ENCODE measurements around the gene CPHXL2.

GRCh38 chr16:75380841-75381559 lies 52.3 kb downstream of the CFDP1 start:
- RRBS = no CpG with 5 or more reads among the region's 3 CpGs

GRCh38 chr16:75621163-75621567 lies 1.9 kb downstream of the ADAT1 start:
- RRBS = no CpG with 5 or more reads among the region's 2 CpGs

DNA sequence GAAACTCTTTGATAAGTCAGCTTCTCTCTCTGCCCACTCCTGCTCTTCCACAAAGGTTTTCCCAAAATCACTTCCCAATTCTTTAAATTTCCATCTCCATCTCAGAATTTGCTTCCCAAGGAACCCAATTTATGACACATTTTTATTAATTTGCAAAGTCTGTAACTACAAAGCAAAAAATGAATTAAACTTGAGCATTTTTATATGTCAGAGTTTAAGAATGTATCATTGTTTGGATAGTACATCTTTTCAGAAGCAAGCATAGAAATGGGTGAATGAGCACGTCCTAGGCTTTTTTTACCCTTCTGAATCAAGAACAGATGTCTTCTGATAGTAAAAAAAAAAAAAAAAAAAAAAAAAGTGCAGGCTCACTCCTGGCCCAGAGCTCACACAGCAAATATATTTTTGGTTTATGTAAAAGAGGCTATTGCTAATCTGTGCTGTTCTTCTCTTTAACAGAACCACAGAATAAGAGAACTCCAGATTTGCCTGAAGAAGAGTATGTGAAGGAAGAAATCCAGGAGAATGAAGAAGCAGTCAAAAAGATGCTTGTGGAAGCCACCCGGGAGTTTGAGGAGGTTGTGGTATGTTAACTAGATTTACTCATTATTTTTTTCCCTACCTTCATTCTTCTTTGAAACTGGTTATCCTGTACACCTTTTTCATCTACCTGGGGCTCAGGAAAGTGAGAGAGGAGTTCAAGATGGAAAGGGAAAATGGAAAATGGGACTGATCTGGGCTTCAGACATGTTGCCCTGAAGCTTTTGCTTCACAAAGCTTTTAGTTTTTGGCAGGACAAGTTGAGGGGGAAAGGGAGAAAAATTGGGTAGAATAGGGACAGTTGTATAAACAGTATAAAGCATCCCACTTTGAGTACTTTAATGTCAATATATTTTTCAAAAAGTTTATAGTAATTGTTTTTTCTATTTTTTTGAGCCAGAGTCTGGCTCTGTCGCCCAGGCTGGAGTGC lies 6.5 kb downstream of the TERF2IP start:
- RRBS = no CpG with 5 or more reads among the region's 3 CpGs

GRCh38 chr16:75657639-75658623 lies 10.4 kb downstream of the TERF2IP start:
- RRBS = no CpG with 5 or more reads among the region's 5 CpGs

- RRBS = no CpG with 5 or more reads among the region's 5 CpGs
Measured at GRCh38 chr16:75676916-75677397, at the start of gene CPHXL2. Gene CPHXL2 (minus strand): TSS chr16:75677009.

DNA sequence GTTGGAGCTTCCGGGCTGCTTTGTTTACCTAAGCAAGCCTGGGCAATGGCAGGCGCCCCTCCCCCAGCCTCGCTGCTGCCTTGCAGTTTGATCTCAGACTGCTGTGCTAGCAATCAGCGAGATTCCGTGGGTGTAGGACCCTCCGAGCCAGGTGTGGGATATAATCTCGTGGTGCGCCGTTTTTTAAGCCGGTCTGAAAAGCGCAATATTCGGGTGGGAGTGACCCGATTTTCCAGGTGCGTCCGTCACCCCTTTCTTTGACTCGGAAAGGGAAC lies 101.1 kb upstream of the CPHXL start:
- RRBS = no CpG with 5 or more reads among the region's 16 CpGs

GRCh38 chr16:78463553-78464408 lies 364.3 kb downstream of the WWOX start:
- RRBS = no CpG with 5 or more reads among the region's 4 CpGs

DNA sequence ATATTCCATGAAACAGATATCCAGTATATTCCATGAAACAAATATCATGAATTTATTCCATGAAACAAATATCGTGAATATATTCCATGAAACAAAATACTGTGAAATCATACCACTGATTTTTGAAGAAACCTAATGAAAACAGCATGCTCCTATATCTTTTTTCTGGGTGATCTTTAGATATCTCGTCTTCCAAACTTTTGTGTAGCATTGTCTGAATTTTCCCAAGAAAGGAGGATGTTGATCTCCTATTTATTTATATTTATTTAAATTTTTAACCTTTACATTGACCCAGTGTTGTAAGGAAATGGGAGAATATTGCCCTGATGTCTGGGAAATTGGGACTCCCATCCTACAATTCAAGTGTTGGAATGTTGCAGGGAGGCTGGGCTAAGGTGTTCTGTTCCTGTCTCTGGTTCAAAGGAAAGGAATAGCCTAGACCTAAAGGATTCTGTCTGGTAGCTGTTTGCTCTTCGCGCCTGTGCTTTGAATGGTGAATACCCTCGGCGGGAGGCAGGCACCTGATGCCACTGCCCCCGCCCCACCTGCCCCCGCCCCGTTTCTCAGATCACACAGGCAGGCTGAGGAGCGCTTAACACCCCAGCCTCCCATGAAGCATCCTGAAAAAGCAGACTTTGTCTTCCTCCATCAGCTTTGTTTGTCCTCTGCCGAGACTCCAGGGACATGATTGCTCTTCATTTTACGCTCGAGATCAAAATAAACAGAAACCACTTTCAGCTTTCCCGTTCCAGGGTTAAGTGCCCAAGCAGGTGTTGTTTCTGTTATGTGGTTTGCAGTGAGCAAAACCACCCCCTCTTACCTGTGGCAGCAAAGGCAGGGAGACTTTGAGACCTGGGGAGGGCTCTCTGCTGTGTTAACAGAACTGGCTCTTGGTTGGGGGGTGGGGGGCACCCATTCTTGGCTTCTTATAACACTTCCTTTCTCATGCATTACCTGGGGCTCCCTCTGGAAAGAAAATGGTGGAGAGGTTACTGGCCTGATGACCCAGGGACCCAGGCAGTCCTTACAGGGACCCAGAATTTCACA lies 452.0 kb downstream of the WWOX start:
- RRBS = no CpG with 5 or more reads among the region's 14 CpGs

DNA sequence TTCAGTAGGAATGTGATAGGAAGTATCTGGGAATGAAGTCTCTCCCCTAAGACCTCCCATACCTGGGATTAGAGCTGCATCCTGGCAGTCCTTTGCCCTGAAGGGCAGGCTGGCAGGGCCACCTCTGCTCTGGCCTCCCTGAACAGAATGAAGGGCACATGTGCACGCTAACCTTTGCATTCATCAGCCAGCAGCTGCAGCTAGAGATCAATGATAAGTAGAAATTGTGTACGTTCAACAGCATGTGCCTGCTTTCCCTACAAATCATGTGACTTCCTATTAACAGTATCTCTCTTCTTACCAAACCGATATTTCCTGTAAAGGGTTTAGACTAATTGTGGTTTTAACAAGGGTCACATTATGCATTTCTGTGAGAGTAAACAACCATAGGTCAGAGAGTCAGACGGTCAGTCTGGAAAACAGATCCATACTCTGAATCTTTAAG lies 219.6 kb downstream of the MAF start:
- RRBS = no CpG with 5 or more reads among the region's 4 CpGs

GRCh38 chr16:79971848-79972567 lies 371.5 kb upstream of the MAF start:
- RRBS = no CpG with 5 or more reads among the region's 4 CpGs

- RRBS = no CpG with 5 or more reads among the region's 2 CpGs
Measured at GRCh38 chr16:80046392-80046750, 445.8 kb upstream of the MAF start.

DNA sequence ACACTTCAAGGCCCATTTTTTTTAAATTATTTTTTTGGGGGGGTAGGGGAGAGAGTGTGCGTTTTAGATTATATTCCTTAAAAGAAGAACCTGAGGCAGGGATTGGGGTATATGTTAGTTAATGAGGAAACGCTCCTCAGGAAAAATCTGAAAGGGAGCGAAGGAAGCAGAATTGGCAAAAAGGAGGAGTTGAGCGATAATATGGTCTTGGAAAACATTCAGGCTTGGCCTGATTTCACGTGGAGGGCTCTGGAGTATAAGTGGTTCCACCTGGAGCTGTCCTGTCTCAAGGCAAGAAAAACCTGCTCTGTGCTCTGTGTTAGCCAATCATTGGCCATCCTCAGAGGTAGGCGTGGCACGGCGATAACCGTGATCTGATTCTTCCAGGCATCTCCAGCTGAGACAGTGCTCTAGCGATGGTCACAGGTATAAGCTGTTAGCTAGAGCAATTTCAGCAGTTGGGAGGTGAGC lies 450.4 kb upstream of the MAF start:
- RRBS = no CpG with 5 or more reads among the region's 10 CpGs

DNA sequence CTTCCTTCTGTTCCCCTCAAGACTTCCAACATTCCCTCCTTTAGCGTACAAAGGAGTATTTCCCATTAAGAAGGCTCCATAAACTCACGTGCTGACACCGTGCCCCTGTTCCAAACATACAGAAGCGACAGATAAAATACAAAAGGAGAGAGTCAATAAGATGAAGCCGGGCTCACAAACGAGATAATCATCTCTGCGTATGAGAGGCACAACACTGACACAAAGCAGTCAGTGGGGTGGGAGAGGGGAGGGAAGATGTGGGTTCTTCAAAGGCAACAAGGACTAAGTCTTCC lies 115.7 kb downstream of the DYNLRB2 start:
- RRBS = no CpG with 5 or more reads among the region's 7 CpGs

- RRBS = no CpG with 5 or more reads among the region's 10 CpGs
Measured at GRCh38 chr16:81053847-81054182, 18.2 kb downstream of the ATMIN start.

GRCh38 chr16:81237242-81237671 lies 1.2 kb upstream of the BCO1 start:
- RRBS = no CpG with 5 or more reads among the region's 9 CpGs

DNA sequence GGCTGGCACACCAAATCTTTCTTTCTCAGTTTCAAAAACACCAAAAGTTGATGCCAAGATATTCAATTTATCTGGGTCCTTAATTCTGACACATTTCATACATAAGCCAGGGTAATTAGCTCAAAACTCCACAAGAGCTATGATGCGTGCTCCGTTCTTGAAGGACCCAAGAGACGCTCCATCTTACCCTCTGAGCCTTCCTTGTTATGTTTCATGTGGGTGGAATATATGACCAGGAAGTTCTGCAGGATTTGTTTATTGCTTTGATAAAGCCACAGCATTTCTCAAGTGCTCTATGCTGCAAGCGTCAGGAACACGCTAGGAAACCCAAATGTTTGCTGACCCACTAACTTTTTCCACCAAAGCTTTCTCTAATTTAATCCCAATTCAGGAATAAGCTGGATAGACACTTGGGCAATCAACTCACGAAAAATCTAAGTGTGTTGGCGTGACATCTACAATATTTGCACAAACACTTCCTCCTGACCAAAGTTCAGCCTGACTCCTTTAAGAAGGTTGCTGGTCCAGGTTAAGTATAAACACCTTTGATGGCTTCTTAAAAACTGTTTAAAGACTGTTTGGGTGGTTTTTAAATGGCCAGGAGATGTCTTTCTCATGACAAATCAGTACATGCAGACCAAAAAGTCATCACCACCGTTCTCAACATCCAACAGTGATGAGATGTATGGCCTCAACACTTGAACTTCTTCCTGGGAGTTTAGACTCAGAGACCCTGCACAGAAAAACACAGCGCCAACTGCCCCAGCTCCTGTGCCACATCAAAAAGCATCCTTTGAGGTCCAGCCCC lies 20.4 kb upstream of the GAN start:
- RRBS = no CpG with 5 or more reads among the region's 9 CpGs

DNA sequence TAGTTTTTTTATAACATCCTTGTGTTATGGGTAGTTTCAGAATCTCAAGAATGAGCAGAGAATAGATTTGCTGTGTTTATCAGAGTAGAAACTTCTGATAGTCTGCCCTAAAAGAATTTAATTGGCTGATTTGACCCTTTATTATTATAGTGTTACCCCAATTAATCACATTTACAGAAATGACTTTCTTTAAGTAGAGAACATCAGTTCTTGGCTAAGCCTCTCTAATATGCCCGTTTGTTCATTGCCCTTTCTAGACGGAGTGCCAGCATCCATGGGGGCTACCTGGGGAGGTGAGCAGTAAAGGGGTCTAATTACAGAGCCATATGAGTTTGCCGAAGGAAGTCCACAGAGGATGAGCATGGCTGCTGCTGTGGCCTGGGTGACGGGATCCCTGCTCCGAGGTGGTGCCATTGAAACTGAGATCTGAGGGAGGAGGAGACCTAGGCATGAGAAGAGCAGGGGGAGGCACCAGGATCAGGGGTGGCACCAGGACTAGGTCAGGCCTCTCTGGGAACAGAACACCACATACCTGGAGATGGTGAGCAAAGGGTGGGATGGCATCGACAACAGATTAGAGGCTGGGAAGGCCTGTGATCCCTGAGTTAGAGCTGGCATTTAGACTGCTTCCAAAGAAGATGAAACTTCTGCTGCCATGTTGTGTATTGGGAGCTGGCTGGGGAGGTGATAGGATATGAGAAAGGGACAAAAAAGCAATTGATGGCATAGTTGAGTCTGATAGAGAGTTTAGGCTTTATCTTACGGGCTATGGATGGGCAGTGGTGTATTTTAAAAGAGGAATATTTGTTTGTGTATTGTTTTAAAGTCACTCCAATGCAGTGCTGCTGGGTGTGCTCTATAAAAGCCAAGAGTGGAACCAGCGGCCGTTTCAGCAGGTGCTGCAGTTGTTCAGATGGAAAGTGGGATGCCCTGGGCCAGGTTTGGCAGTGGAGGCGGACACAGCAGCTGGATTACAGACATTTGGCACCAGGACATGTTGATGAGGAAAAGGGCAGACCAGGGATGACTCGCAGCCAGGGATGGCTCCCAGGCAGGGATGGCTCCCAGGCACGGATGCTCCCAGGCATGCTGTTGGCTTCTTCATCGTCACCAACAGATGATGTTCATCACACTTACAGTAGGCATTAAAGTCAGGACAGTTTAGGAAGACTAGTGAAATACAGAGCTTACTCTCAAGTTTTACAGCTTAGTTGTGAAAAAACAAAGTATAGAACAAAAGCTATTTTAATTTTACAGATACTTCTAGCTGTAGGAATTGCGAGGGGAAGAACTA lies 9.7 kb downstream of the GAN start:
- RRBS = no CpG with 5 or more reads among the region's 14 CpGs

- RRBS = no CpG with 5 or more reads among the region's 7 CpGs
Measured at GRCh38 chr16:81451246-81451501, 6.6 kb downstream of the CMIP start.

DNA sequence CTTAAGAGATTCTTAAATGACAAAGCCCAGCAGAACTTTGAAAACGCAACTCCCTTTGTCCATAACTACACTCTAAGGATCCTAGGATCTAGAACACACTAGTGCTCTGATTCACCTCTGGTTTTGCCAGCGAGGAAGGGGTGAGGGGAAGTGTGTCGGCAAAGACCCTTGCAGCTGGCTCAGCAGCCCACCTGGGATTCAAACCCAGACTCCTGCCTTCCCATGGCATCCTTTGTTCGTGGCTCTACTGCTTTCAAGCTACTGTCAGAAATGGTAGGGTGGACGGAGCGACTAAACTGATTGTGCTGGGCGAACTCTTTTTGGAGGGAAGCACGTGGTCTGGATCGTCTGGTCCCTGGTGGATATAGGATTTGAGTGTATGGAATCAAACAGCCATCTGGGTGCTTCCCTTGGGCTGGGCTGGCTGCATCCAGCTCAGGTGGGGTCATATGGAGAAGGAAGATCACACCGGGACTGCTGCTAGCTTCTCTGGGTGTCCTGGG lies 8.4 kb downstream of the CMIP start:
- RRBS = no CpG with 5 or more reads among the region's 10 CpGs

DNA sequence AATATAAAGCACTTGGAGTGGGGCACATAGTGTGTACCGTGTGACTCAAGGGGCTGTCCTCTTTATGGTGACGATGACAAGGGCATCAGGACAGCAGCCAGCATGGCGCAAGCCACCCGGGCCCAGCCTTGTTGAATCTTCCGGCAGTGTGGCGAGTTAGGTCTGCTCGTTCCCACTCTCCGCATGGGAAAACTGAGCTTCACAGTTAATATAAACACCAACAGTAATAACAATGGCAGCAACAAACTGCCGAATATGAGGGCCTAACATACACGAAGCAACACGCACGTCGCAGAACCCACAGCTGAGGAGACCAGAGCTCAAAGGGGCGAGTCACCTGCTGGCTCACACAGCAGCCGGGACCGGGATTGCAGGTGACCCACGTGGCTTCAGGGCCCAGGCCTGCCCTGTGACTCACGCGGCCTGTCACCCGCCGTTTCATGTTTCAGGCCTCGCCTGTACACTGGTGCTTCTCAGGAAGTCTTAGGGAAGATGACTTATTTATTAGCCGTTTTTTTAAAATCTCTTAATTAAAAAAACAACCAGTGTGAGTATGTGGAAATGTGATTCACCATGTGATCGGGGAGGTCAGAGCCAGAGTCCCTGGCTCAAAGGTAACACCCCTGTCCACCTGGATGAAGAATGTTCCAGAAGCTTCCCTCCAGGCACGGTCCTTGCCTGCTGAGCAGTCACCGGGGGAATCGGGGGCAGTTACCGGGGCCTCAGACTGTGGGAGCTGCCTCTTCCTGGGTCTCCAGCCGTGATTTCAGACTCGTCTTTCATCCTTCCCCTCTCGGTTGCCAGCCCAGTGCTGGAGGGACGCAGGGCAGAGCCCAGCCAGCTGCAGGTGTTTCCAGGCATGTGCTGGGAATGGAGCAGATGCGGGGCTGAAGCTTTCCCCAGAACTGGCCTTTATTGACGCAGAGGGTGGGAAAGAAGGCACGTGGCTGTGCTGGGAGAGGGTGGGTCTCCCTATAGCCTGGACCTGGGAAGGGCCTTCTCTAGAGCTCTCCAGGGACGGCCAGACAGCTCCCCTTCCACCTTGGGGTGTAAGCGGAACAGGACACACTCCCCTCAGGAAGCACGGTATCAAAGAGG lies 49.2 kb downstream of the CMIP start:
- RRBS = no CpG with 5 or more reads among the region's 38 CpGs